Colic lymph node (tissue), 1 donor: ENCODE measurements around a stretch of chr14.

- PRO-cap: no peak
These were observed 202.7 kb downstream of the TTC7B start for GRCh38 chr14:90613332-90614096.

- PRO-cap: no peak
These were observed 76.9 kb downstream of the TTC7B start for GRCh38 chr14:90739349-90739764.

- PRO-cap: no peak
These were observed 15.0 kb downstream of the TTC7B start for GRCh38 chr14:90801297-90801598.

GRCh38 chr14:91107686-91108248 is 6.1 kb upstream of the DGLUCY start:
- PRO-cap: no peak

- PRO-cap: no peak
These were observed 1.6 kb downstream of the GPR68 start for GRCh38 chr14:91242720-91243455.

- PRO-cap: no peak
These were observed 18.3 kb upstream of the GPR68 start for GRCh38 chr14:91262752-91263213.

GRCh38 chr14:91303559-91304051 is 59.1 kb upstream of the GPR68 start:
- PRO-cap: no peak

DNA sequence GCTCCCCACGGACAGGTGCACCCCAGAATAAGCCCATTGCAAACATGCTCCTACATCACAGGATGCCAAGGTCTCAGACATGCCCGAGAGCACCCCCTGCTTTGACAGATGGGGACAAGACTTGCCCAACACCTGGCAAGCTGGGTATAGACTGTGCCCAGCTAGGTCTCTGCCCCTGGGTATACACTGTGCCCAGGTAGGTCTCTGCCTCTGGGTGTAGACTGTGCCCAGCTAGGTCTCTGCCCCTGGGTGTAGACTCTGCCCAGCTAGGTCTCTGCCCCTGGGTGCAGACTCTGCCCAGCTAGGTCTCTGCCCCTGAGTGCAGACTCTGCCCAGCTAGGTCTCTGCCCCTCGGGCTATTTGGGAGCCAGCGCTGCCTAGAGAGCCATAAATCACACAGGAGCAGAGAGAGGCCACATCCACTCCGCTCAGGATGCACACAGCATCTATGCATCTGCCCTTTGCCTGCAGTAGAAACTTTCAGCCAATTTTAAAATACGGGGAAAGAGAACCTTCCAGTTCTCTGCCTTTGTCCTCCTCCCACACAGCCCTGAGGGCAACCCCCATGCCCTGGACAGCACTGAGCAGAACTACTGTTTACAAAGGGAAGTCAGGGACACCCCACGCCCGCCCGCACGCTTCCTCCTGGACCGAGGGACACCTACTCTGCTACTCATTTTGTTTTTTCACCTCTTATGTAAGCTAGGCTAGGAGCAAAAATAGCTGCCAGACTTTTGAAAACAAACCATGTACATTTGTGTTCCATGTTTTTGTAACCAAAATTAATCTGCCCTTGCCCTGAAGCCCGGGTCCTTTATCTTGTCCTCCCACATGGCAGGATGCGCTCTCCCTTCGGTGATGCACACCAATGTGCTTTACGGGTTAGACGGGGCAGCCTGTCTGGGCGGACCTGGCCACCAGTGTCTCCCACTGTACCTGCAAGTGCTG is 85.6 kb downstream of the CCDC88C start:
- PRO-cap: no peak

DNA sequence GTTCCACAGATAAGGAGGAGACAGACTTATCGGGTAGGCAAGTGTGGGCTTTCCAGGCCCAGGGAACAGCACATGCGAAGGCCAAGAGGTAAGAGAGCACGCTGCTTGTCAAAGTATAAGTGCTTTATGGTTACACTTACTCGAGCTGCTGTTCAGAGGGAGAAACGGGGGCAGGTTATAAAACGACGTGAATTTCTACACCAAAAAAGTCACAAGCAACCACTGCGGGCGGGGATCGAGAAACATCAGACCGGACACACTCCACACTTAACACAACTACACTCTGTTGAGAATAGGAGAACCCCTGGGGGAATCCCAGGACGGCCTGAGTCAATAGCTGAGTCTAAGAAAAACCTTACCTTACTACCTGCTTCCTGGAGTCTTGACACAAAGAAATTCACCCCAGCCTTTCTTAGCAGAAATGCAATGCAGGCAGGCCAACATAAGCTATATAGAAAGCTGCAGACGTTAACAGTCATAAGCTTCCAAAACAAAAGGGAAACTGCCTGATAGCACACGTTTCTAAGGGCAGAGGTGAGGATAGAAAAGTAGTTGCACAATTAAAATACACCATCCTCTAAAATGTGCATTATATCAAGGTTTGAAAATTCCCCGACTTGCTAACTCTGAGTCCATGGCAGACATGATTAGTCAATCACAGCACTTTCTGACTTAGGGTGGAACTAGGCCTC is 68.2 kb downstream of the CCDC88C start:
- PRO-cap: no peak

DNA sequence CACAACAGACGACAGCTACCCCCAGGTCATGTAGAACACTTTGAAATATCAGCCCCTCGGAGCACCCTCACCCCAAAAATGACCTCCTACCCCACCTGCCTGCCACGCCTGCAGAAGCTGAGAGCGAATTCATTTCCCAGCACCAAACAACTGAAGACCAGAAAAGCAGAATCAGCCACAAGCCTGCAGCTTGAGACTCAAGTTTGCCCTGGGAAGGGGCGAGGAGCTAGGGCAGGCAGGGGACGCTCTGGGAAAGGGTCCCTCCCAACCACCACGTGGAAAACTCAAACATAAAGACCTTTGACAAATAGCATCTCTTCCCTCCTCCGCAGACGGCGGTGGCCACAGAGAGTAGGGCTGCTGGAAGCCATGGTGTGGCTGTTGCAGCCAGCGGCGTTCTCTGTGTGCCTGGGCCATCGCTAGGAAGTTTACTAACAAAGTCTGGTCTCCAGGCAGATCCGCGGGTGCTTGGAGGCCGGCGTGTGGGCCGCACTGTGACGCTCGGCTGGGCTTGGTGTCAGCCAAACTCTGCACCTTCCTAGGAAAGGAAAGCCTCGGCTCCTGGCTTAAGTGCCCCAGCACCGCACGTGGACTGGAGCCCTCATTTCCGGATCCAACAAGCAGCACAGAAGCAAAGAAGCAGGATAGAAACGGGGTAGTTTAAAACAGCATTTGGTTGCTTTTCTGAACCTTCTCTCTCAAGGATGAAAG is 65.6 kb downstream of the CCDC88C start:
- PRO-cap: no peak

DNA sequence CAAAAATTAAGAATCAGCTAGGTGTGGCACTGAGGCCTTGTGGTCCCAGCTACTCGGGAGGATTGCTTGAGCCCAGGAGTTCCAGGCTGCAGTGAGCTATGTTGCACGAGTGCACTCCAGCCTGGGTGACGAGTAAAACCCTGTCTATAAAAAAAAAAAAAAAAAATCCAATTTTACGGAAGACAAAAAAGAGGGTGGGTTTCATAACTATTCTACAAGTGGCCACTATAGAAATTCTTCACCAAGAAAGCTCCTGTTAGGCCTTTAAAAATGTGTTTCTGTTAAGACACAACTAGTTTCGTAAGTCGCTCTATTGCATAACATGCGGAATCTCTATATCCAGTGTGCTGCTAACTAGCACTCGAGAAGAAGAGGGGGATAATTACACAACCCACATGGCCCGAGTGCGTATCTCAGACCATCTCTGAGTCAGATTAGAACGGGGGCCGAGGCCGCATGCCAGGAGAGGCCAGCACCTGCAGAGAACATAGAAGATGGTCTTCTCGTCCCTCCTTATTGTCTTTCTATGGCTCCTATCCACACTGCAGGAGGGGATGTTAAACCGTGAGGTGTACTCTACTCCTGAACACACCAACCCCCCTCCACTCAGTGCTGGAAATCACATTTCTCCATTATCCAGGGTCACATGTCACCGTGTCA is 56.5 kb downstream of the CCDC88C start:
- PRO-cap: no peak

- PRO-cap: no peak
These were observed 40.6 kb downstream of the CCDC88C start for GRCh38 chr14:91376702-91377808.

- PRO-cap: no peak
These were observed 29.1 kb downstream of the CCDC88C start for GRCh38 chr14:91388419-91389000.

- PRO-cap: no peak
These were observed 10.1 kb upstream of the TC2N start for GRCh38 chr14:91877403-91877852.

DNA sequence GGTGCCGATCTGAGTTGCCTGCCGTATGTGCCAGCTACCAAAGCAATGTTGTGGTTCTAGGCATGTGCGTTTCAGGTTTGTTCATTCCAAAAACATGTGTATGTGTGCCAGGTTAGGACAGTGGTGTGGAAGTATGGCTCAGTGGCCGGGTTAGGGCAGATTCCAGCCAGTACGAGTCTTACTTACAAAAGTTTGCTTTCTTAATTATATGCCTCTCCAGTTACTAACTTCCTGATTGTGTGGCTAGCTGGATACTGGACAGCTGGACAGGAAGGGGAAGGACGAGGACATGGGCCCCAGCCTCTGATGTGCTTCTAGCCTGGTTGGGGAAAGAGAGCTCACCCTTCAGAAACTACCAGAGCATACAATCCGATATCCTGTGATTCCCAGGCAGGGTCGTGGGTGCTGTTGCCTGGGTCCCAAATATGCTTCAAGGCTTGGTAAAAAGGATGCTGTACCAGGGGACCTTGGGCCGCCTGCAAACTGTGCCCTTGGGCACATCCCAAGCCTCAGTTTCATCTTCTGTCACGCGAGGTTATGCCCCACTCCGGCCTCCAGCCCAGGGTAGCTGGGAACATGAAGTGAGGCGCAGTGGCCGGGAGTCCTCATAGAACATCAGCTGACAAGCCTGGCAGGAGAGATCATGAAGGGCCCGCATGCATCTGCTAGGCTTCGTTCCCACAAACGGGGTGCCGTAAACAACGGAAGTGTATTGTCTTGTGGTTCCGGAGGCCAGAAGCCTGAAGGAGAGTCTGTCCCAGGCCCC is 23.3 kb upstream of the RIN3 start:
- PRO-cap: no peak

- PRO-cap: no peak
These were observed 18.6 kb upstream of the RIN3 start for GRCh38 chr14:92494849-92495415.

- PRO-cap: unidirectional peak, minus-strand start at chr14:92514322
These were observed 714 bp downstream of the RIN3 start for GRCh38 chr14:92514105-92514885.

DNA sequence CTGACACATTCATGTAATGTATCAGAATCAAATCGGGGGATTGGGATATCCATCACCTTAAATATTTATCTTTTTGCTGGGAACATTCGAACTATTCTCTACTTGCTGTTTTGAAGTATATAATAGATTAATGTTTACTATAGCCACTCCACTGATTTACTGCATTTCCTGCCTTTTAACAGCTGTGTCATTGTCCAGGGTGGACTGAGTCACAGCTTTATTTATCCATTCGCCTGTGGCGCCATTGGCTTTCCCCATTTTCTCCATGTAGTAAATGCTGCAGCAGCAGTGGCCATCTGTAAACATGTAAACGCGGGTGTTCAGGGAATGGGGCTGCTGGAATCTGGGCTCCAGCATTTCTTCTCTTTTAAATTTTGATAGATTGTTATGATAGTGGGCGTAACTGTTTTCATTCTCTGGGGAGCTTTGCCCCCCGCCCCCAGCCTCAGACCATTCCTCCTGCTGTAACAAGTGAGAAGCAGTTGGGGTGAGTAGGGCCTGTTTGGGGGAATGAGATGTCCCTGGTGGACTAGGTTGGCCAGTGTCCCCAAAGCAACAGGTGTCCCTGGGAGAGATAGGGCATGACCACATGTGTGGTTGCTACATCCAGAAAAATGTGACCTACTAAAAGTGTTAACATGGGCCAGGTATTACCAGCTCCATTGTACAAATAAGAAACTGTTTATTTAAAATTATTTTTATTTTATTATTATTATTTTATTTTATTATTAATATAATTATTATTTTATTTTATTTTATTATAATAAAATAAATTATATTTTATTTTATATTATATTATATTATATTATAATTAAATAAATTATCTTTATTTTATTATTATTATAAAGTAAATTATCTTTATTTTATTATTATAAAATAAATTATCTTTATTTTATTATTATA is 33.0 kb downstream of the RIN3 start:
- PRO-cap: no peak

- PRO-cap: no peak
These were observed 42.4 kb downstream of the RIN3 start for GRCh38 chr14:92555516-92556763.

DNA sequence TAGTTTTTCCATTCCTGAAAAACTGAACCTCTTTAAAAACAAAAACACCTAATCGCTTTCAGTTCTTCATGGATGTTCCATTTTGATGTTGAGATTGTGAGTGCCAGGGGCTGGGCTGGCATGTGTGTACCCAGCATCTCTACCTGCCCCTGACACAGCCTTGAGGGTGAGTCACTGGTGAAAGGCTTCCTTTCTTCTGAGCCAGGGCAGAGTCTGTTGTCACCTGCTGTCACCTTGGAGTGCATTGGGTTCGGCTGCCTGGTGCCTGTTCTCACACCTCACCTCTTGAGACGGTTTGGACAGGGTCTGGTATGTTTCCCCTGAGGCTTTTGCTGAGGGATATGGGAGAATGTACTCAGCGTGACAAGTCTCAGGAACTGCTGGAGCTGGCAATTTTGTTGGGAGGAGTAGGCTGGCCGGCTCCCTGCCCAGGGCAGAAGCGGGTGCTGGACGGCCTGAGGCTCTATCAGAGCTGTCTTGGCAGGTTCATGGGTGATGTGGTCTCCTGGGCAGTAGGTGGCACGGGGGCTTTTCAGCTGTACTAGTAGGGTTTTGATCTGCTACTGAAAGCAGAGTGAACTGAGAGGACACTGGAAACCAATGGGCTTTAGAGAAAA is 95.7 kb downstream of the RIN3 start:
- PRO-cap: no peak